Peritoneum (tissue), 1 donor: ENCODE results near the gene CCDC30.

DNA sequence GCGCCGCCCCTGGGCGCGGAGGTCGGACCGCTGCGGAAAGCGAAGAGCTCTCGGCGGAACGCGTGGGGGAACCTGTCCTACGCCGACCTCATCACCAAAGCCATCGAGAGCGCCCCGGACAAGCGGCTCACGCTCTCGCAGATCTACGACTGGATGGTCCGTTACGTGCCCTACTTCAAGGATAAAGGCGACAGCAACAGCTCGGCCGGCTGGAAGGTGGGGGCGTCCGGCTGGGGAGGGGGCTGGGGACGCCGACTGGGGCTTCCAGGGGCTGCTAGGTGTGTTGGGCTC, 120.0 kb upstream of the SCMH1 start:
- PRO-cap: no peak

GRCh38 chr1:41623255-41623631, 138.8 kb upstream of the EDN2 start:
- PRO-cap: no peak

- PRO-cap: no peak
These were observed 155.6 kb upstream of the EDN2 start for GRCh38 chr1:41640175-41640446.

GRCh38 chr1:41641161-41641829, 156.8 kb upstream of the EDN2 start:
- PRO-cap: no peak

DNA sequence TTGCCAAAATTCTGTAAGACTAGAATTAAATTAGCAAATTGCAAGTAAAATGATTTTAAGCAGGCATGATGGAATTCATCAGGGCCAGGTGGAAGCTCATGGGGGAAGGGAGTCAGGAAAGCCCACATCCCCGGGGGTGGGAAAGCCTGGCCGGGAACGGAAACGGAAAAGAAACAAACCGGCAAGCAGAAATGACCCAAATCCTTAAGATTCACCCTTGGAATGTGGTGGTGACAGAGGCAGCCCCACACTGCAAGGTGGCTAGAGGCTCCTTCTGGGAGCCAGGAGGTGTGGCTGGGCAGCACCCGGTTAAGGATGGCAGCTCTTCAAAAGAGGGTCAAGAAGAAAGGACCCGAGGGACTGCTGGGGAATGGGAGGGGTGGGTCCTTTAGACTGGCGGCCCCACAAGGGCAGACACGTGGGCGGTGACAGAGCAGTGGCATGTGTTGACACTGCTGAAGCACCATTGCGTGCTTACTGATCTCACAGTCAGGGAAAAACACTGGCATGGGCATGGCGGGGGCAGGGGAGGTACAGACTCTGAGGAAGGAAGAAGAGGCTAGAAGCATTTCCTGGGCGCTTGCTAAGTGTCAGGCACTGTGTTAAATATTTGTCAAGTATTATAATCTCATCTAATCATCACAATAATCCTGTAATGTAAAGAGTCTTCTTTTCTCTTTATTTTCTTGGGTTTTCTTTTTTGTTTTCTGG, 165.5 kb upstream of the EDN2 start:
- PRO-cap: no peak

GRCh38 chr1:41853044-41853419, 65.7 kb downstream of the HIVEP3 start:
- PRO-cap: no peak

- PRO-cap: no peak
These were observed 43.8 kb downstream of the HIVEP3 start for GRCh38 chr1:41874745-41875434.

DNA sequence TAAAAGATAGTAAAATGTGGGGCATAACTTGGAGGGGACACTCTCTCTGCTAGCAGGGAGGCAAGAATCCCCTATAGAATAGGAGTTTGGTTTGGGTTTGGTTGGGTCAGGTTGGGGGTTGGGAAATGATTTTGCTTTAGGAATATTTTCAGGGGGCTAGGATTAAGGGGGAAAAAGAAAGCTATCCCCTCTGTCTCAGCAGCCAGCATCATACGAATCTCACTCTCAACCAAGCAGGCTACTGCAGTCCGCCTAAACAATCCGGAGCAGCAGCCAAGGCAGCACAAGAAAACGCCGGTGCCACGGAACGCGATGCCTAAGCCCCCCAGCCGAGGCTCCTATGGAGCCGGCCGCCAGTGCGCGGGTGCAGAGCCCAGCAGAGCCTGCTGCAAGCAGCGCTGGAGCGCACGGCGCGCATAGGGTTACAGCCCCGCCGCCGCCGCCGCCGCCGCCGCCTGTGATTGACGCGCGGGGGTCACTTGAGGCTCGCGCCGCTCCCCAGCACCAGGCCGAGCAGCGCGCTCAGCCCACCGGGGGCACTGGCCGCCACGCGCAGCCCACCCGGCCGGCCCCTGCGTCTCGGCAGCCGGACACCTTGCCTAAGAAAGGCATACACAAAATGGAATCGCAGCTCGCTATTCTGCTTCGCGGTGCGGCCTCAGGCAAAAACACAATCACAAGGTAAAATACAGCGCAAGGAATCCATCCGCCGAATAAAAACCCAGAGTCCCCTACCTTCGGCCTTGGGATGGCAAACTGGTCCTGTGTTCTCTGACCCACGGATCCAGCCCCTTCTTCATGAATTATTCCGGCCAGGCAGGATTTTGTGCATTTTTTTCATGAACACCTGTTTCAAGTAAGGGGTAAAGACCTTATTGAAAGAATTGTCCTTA, 798 bp downstream of the HIVEP3 start:
- PRO-cap: no peak

GRCh38 chr1:42162061-42163044, 2.2 kb downstream of the GUCA2A start:
- PRO-cap: no peak

DNA sequence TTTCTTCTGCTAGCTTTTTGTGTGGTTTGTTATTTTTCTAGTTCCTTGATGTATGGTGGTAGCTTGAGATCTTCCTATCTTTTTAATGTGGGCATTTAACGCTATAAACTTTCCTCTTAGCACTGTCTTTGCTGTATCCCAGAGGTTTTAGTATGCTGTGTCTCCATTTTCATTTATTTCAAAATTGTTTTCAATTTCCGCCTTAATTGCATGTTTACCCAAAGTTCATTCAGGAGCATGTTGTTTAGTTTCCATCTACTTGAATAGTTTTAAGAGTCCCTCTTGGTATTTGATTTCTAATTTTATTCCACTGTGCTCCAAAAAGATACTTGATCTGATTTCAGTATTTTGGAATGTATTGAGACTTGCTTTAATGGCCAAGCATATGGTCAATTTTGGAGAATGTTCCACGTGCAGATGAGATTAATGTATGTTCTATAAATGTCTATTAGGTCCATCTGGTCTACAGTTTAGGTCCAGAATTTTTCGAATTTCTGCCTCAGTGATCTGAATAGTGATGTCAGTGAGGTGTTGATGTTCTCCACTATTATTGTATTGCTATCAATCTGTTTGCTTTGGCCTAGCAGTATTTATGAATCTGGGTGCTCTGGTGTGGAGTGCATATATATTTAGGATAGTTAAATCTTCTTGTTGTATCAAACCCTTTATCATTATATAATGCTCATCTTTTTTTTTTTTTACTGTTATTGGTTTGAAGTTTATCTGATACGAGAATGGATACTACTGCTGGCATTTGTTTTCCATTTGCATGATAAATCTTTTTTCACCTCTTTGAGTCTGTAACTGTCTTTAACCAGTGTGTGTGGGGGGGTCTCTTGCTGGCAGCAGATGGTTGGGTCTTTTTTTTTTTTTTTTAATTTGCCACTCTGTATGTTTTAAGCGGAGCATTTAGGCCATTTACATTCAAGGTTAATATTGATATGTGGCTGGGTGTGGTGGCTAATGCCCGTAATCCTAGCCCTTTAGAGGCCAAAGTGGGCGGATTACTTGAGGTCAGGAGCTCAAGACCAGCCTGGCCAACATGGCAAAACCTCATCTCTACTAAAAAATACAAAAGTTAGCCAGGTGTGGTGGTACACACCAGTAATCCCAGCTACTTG, 36.0 kb downstream of the FOXJ3 start:
- PRO-cap: no peak

- PRO-cap: no peak
These were observed 18.9 kb downstream of the ZMYND12 start for GRCh38 chr1:42436923-42437299.

- PRO-cap: no peak
These were observed at the start of gene CCDC30 for GRCh38 chr1:42462858-42463589. Gene CCDC30, plus strand, starts transcription at chr1:42463286.

DNA sequence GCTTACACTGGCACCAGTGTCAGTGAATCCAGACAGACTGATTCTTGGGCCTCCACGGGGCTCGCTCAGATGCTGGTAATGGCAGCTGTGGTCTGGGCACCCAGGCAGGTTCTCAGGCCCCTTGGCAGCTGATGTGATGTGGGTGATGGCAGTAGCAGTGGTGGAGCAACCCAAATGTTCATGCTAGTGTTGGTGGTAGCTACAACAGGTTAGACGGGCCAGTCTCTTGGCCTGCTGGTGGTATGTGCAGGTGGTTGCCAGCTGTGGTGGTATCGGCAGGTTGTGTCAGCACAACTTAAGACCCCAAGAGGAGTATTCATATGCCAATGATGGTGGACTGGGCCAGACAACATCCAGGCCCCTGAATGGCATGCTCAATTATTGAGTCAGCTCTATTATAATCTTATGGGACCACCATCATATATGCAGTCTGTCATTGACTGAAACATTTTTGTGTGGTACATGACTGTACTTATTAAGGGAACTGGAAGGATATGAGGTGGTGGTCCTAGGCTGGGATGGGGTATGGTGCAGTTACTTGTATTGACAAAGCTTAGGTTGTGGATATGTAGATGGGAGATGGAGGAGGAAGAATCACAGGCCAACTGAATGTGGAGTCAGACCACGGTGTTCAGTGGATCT, 24.1 kb downstream of the CLDN19 start:
- PRO-cap: no peak

- PRO-cap: no peak
These were observed 2.8 kb downstream of the CLDN19 start for GRCh38 chr1:42737082-42737746.

- PRO-cap: no peak
These were observed 7.2 kb downstream of the SLC2A1 start for GRCh38 chr1:42951314-42952015.

GRCh38 chr1:43069672-43070273, 77.9 kb upstream of the CFAP144 start:
- PRO-cap: no peak

DNA sequence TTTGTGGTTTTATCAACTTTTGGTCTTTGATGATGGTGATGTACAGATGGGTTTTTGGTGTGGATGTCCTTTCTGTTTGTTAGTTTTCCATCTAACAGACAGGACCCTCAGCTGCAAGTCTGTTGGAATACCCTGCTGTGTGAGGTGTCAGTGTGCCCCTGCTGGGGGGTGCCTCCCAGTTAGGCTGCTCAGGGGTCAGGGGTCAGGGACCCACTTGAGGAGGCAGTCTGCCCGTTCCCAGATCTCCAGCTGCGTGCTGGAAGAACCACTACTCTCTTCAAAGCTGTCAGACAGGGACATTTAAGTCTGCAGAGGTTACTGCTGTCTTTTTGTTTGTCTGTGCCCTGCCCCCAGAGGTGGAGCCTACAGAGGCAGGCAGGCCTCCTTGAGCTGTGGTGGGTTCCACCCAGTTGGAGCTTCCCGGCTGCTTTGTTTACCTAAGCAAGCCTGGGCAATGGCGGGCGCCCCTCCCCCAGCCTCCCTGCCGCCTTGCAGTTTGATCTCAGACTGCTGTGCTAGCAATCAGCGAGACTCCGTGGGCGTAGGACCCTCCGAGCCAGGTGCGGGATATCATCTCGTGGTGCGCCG, 28.0 kb upstream of the CFAP144 start:
- PRO-cap: no peak

DNA sequence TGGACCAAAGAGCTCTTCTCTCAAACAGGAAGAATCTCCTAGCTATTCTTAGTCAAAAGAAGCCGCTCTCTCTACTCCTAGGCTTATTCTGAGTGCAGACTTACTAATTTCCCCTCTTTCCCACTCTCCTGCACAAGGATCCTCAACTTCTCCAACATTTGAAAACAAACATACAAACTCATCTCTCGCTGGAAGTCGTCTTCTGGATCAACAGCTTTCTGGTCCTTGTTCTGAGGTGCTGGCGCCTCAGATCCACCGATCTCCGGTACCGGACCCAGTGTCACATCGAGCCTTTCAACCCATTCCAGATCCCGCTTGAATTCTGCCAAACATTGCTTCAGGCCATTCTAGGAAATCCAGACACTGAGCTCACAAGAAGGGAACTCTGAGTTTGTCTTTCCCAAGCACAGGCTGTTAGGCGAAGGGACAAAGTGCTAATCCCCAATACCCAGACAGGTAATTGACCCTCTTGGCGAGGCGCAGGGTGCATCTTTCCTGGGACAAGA, 732 bp downstream of the EBNA1BP2 start:
- PRO-cap: no peak

DNA sequence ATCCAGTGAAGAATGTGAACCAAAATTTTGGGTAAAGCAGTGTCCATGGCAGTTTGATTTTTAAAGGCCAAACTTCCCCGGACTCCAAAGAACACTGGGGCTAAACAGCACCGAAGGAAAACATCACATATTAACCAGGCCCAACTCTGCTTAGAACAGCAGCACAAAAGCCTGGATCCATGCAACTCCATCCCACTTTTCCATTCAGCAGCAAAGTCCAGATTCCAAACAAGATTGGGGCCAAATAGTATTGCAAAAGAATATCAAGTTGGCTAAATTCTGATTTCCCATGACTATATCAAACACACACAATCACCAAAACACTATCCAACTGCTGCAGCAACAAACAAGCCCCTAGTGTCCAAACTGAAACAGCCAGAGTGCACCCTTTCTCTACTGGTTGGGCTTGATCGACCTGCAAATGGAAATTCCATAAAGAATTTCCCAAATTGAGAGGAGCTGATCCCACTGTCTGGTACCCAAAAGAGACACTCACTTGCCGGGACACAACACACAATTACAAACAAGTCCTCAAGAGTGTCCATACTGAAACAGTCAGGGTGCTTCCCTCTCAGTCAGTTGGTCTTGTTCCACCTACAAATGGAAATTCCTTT, 19.4 kb upstream of the TMEM125 start:
- PRO-cap: no peak

- PRO-cap: no peak
These were observed 3.8 kb downstream of the C1orf210 start for GRCh38 chr1:43281650-43281885.